Rectum (tissue), 1 donor: ENCODE measurements around a stretch of chr22.

DNA sequence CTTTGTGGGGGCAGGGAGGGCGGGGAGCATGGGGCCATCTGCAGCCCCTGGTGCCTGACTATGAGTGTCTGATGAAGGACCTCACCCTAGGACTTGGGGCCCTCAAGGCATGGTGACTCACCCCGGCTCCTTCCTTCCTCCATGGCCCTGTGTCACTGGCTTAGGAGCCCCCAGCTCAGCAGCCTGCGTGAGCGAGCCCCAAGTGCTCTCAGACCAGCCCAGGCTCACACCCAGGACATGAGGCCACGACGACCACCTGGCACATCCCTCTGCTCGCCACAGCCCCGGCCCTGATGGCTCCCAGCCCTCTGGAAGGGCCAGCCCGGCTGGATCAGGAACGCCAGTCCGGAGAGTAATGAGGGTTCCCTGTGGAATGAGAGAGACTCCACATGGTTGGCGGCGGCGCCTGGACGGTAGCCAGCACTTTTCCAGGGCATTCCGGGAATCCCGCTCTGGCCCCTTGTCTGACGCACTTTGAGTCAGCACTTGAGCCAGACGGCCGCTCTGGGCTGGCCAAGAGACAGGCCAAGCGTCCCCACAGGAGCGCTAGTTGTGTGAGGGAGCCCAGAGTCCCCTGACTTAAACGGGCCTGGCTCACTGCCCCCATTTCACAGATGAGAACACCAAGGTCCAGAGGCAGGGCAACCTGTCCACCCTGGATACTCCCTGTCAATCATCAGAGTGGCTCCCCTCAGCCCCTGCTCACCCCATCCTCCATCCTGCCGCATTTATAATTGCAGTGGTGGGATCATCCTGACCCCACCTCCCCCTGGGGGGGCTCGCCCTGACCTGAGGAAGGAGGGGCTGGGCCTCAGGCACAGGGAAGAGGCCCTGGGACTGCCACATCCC lies 50.8 kb upstream of the SHISAL1 start:
- PRO-cap: unidirectional peak, minus-strand start at position 351 of the sequence

- PRO-cap: no peak
Measured at GRCh38 chr22:44659117-44659594, 42.8 kb upstream of the PRR5 start.

GRCh38 chr22:44710476-44711605 lies 8.8 kb downstream of the PRR5 start:
- PRO-cap: bidirectional peak, plus-strand start at chr22:44710869, minus-strand start at chr22:44710768; bidirectional peak, plus-strand start at chr22:44711139, minus-strand start at chr22:44710937

DNA sequence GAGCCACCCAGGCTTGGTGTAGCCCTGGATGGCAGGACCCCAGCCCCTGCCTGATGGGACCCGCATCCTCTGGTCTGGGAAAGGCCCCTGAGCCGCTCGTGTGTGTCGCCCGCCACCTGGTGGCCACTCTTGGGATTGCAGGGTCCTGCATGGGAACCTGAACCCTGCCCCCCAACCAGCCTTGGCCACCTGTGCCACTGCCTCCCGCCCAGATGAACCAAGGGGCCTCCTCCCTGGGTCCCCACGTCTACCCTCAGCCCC lies 16.5 kb upstream of the ARHGAP8 start:
- PRO-cap: no peak

GRCh38 chr22:44736254-44736616 lies 16.1 kb upstream of the ARHGAP8 start:
- PRO-cap: no peak

GRCh38 chr22:45249237-45249646 lies 8.5 kb upstream of the KIAA0930 start:
- PRO-cap: unidirectional peak, minus-strand start at chr22:45249396

- PRO-cap: no peak
Measured at GRCh38 chr22:45271591-45272422, 12.9 kb upstream of the UPK3A start.

- PRO-cap: no peak
Measured at GRCh38 chr22:45318778-45319065, 9.0 kb downstream of the FAM118A start.

GRCh38 chr22:45331981-45332823 lies 22.5 kb downstream of the FAM118A start:
- PRO-cap: no peak

DNA sequence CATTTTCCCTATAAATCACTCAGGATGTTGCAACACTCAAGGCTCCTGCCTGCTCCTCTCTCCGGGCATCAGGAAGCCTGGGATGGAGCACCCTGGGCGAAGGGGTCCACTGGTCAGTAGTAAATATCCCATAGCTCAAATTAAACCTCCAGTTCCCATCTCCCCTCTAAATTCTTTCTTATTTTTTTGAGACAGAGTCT lies 37.9 kb downstream of the RIBC2 start:
- PRO-cap: no peak

DNA sequence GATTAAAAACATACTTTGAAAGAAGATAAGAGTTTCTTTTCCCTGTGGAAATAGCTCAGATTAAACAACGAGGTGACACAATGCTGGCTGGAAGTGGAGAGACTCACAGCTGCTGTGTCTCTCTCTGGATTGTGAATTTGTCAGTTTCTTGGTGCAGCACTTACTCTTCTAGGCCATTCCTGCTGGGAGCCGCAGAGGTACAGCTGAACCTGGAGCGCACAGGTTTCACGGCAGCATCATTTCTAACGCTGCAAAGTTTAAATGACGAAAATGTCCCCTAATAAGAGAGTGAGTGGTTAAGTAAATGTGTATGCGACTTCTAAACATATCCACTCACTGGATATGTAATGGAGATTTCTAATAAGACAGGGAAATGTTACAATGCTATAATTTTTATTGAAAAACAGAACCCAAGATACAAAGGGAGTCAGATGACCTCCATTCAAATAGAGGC lies 4.8 kb upstream of the FBLN1 start:
- PRO-cap: no peak

- PRO-cap: unidirectional peak, minus-strand start at chr22:45499983
Measured at GRCh38 chr22:45499612-45500228, 3.0 kb upstream of the FBLN1 start.

DNA sequence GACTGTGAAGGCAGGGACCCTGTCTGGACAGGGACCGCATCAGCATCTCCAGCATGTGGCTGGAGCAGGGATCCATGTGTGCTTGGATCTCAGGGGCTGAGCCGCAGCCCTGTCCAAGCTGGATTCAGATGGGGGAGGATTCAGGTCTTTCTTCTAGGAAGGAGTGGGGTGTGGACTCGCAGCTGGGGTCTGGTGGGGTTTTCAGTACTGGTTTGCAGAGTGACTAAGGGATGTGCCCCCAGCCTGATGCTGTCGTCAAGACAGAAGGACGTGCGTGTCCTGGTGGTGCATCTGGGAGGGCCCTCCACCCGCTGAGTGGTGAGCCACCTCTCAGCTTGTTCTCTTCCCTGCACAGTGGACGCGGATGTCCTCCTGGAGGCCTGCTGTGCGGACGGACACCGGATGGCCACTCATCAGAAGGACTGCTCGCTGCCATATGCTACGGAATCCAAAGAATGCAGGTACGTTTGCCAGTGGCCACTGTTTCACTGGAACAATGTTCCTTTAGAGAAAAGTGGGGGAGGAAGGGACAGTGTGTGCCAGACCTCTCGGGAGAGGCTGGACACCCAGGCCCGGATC lies 15.7 kb downstream of the FBLN1 start:
- PRO-cap: no peak

DNA sequence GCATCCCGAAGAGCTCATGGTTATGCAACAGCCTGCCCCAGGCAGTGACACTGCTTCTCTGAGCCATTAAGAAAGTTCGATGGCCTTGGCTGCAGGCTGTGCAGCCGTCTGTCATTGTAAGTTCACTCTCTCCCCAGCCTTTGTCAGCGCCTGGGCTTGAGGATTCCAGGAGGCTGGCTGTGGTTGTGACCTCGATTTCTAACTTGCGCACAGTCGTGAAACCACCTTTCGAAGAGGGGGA lies 48.9 kb downstream of the FBLN1 start:
- PRO-cap: no peak

- PRO-cap: no peak
Measured at GRCh38 chr22:45553784-45554062, 51.0 kb downstream of the FBLN1 start.

DNA sequence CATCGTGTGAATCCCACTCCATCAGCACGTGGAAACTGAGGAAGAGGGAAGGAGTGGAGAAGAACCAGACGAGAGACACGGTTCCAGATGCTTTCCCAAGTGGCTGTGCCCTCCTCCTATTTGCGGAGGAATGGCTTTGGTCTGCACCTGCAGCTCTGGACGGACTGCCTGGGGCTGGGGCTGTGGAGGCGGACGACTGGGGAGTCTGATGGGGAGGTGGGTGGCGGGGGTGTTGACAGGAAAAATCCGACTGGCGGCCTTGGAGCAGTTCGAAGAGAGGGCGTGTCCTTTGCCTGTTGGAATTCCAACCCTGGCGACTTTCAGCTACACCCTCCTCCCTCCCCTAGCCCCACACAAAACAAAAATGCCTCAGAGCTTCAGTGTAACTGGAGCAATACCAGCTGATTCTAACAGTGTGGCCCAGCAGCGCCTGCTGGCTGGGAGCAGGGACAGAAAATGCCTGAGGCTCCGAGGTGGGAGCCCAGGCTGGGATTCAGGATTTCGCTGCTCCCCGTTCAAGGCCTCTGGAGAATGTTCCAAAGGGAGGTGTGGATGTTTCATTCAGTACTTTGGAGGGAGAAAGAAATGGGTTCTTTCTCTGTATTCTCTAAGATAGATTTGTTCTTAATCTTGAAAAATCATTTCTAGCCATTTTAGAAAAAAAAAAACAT lies 85.5 kb downstream of the ATXN10 start:
- PRO-cap: no peak

DNA sequence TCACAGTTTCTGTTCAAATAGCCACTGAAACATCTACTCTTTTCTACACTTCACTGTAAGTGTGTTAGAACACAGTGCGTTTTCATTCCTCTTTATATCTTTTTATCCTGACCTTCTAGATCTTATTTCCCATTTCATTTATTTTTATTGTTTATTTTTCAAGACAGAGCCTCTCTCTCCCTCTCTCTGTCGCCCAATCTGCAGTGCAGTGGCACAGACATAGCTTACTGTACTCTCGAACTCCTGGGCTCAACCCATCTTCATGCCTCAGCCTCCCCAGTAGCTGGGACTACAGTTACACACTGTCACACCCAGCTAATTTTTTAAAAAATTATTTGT lies 119.0 kb downstream of the ATXN10 start:
- PRO-cap: unidirectional peak, minus-strand start at position 186 of the sequence

DNA sequence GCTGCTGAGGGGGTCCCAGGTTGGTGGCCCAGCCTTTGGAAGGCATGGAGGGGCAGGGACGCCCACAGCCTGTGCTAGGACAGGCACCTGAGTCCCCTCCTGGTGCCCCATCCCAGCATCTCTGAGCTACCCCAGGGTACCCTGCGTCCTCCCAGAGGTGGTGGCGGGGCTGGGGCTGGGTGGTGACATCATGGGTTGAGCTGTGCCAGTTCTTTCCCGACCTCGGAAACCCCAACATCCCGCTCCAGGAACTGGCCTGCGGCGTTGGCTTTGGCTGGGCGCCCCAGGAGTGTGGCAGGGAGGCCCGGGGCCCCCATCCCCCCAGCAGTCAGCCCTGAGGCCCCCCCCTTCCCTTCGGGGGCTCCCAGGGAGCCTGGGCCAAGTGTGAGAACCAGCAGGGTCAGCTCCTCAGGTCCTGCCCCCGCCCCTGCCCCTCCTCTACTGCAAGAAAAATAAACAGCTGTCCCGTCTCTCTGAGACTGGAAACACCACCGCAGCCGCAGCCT lies 73.7 kb downstream of the WNT7B start:
- PRO-cap: no peak

DNA sequence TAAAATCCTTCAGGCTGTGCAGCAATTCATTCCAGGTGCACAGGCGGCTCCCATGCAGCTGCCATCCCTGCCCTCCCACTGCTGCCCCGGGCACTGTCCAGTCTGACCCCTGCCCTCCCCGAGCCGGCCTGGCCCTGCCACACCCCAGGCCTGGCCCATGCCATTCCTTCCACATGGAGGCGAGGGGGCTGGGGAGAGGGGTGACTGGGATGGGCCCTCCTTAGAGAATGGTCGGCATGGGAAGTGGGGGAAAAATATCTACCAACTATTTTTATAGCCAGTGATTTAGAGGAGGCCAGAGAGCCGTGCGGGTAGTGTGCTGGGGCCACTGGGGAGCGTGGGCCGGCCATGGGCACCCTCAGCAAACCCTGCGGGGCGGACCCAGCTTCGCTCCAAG lies 21.9 kb downstream of the WNT7B start:
- PRO-cap: no peak

GRCh38 chr22:45976272-45976657 lies 697 bp downstream of the WNT7B start:
- PRO-cap: no peak